Anterior vena cava (tissue), 1 donor: ENCODE measurements around a stretch of chr11.

- PRO-cap = no peak
These were observed 6.3 kb downstream of the MYBPC3 start for GRCh38 chr11:47346097-47346611.

- PRO-cap = no peak
These were observed 906 bp downstream of the MYBPC3 start for GRCh38 chr11:47351235-47352356.

GRCh38 chr11:47357260-47357805 is 4.8 kb upstream of the MYBPC3 start:
- PRO-cap = no peak

- PRO-cap = no peak
These were observed 2.4 kb upstream of the SPI1 start for GRCh38 chr11:47380782-47381202.

DNA sequence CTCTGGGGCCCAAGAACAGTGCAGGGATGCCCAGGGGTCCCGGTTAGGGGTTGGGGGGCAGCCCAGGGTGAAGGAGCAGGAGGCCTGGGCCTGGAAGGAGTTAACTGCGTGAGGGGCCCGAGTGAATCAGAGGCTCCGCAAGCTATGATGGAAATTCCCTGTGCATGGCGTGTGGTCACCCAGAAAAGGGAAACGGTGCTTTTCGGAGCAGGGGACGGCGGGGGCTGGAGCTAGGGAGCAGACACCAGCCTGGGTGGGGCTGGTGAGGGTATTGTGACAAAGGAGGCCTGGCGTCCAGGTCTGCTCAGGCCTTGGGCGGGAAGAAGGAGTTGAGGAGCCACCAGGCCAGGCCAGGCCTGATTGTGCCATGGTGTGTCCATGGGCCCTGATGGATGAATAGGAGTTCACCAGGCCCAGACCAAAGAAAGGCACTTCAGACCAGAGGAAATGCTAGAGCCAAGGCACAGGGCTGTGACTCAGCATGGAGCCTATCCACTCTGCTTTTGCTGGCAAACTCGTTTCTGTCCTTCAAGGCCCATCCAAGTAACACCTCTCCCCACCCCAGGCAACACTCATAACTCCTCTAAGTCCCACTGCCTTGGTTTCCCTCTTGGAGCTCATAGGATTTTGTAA is 12.8 kb upstream of the SPI1 start:
- PRO-cap = no peak

- PRO-cap = bidirectional peak, plus-strand start at chr11:47394990, minus-strand start at chr11:47394854
These were observed 13.5 kb upstream of the SLC39A13 start for GRCh38 chr11:47394691-47395534.

DNA sequence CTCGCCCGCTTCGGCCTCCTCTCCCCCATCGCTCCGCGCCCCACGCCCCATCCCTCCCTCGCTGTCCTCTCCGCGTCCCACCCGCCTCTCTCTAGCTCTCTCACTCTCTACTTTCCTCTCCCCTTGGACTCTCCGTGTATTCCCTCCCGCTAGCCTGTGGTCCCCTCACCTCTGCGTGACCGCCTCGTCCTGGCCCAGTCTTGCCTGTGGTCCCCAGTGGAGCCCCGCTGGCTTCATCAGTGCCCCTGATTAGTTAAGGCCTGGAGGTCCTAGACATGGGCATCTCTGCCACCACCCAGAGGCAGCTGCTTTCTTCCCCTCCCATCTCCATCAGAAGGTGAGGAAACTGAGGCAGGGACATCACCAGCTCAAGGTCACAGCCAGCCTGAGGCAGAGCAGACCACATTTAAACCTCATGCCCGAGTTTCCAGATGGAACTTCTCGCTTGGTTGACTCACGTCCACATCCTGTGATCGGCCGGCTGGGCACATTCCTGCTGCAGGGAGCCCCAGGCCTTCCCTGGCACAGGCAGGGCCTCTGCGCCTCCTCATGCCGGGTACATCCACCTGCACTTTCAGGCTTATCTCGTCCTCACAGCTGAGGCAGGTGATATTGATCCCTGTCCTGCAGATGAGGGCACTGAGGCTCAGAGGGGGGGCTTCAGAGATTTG is 528 bp downstream of the SLC39A13 start:
- PRO-cap = bidirectional peak, plus-strand start at position 434 of the sequence, minus-strand start at position 408 of the sequence

DNA sequence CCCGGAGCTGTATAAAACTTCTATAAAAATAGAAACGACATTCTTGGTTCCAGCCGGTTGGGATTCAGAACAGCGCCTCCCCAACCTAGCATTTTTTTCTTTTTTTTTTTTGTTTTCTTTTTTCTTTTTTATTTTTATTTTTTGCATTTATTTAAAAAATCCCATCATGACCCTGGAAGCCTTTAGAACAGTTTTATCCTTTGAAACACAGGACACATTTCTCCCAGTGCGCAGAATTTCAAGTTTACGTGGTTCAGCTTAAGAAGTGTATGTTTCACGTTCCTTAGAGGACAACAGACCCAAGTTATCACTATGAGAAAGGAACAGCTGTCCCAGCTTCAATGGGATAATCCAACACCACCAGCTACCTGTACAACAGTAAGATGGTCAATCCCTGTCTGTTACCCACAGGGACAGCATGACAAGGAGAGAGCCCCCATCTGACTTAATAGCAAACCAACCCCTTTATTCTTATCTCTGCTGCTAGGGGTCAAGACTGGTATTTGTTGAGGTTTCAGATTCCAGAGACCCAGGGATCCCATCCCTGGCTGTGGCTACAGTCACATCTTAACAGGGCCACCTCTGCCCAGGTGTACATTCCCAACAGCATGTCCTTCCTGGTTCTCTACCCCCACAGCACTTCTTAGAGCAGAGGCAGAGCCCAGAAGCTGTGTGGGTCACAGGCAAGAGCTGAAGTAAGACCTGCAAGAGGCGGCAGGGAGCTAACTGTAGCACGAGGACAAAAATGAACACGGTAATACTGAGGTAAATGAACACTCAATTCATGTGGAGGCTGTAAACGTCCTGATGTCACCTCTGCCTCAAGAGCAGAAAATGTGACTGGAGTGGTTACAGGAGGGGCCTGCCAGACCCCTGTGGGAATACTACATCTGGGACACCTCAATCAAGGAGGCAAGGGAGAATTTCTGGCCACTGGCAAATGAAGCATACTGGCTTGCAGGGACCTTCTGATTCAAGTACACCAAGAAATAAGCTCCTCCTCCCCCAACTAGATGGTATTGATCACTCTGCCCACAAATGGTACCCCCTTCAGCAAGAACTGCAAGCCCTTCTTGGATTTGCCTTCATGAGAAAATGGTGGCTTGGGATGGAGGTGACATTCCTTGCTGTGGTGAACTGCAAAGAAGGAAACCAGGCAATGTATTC is 21.6 kb upstream of the RAPSN start:
- PRO-cap = no peak

GRCh38 chr11:47611383-47611938 is 17.2 kb upstream of the C1QTNF4 start:
- PRO-cap = no peak

- PRO-cap = no peak
These were observed 1.4 kb upstream of the AGBL2 start for GRCh38 chr11:47716464-47717031.

GRCh38 chr11:47724426-47725146 is 9.4 kb upstream of the AGBL2 start:
- PRO-cap = no peak

- PRO-cap = no peak
These were observed 11.5 kb upstream of the AGBL2 start for GRCh38 chr11:47726280-47727445.

GRCh38 chr11:47738953-47739617 is 23.9 kb upstream of the AGBL2 start:
- PRO-cap = no peak

- PRO-cap = no peak
These were observed 45.6 kb downstream of the PTPRJ start for GRCh38 chr11:48025926-48026447.

GRCh38 chr11:48033341-48033938 is 53.1 kb downstream of the PTPRJ start:
- PRO-cap = no peak

- PRO-cap = no peak
These were observed 71.8 kb downstream of the PTPRJ start for GRCh38 chr11:48052065-48052606.

GRCh38 chr11:48080882-48081991 is 100.9 kb downstream of the PTPRJ start:
- PRO-cap = no peak

GRCh38 chr11:48105388-48106030 is 111.1 kb upstream of the OR4B1 start:
- PRO-cap = no peak

GRCh38 chr11:48139312-48139995 is 77.2 kb upstream of the OR4B1 start:
- PRO-cap = no peak

DNA sequence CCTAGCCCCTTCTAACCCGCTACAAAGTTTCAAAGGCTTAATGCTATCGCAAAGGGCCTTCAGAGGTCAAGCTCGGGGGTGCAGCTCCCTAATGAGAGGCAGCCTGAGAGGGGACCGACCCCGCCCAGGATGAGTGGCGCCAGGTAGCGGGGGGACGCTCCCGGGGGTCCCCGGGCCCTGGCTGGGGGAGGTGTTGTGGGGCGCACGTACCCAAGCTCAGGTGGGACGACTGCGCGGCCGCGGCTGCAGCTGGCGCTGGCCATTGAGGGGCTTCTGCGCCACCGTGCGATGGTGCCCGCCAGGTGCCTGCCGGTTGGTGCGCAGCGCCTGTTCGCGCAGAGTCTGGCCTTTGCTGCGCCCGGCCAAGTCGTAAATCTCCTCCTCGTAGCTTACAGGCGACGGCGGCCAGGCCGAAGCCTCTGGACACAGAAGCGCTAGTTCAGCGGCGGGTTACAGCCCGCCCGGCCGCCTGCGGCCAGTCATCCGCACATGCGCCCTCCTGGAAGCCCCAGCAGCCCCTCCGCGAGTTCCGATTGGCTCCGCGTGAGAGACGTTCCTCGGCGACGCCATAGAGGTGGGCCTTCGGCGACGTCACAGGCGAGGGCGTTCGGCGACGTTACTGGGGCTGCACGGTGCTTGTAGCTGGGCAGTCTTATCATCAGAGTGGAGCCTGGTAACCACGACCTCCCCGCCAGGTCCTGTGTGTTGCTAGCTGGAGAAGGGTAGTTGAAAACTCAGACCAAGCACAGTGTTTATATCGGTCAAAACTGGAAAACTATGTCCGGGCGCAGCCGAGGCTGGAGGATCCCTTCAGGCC is 315.8 kb upstream of the OR4C12 start:
- PRO-cap = no peak